ENCODE data around the gene ZNF77.

GRCh38 chr19:2438283-2438629, 10.9 kb upstream of the TIMM13 start:
- PRO-cap, result no peak

DNA sequence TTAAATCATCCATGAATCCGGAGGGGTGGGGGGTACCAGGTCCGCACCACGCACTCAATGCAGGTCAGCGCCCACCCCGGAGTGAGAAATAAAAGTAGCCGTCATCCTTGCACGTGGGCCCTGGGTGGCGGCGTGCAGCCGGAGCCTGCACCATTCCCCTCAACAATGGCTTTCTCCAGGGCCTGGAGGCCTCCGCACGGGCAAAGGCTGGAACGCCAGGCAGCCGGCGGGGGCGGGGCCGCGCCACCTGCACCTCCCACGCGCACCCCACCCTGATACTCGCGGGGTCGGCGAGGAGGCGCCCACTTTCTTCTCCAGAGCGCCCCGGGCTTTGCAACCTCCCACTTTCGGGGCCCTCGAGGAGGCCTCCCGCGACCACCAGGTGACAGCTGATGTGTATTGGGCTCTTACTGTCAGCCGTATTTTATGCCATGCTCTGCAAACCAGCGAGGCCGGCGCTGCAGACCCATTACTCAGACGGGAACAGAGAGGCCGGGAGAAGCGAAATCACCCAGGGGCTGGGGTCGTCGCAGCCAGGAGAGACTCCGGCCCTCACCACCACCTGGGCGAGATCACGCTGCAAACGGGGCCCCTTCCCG, 714 bp upstream of the GADD45B start:
- PRO-cap, result no peak

DNA sequence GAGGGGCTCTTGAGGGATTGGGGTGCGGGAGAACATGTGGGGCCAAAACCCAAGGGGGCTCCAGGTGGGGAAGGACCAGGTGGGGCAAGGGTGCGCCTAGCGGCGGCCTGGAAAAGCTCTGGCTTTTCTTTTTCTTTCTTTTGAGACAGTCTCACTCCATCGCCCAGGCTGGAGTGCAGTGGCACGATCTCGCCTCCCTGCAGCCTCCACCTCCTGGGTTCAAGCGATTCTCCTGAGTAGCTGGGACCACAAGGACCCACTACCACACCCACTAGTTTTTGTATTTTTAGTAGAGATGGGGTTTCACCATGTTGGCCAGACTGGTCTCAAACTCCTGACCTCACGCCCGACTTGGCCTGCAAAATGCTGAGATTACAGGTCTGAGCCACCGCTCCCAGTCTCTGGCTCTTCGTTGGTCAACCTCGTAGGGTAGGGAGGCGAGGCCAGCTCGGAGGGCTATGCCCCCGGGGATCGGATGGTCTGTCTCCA, 3.7 kb downstream of the GADD45B start:
- PRO-cap, result no peak

DNA sequence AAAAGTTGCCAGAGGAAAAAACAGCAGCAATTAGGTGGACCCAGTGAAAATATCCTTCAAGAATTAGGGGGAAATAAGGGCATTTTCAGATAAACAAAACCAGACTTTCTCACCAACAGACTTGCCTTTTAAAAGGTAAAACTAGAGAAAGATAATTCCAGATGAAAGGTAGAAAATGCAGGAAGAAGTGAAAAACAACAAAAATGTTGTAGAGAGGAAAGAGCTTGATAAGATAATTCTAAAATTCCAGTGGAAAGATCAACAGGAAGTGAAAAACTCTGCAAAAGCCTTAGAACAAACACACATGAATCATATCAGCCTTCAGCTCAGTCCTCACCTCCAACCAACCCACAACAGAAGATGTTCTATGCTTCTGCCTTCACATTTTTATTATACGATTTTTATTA, 57.7 kb downstream of the GADD45B start:
- PRO-cap, result no peak

DNA sequence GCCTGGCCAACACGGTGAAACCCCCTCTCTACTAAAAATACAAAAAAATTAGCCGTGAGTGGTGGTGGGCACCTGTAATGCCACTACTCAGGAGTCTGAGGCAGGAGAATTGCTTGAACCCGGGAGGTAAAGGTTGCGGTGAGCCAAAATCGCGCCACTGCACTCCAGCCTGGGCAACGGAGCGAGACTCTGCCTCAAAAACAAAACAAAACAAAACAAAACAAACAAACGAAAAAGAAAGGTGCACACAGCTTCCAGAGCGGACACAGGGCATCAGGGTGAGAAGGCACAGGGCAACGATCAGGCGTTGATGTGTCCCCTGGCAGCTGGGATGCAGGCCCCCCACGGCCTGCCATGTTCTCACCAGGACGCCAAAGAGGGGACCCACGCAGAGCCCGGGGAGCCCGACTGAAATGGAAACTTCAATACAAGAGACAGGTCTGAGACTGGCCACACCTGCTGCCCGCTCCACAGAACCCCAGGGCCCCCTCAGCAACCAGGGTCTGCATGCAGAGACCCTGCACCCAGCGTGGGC, 69.9 kb downstream of the GADD45B start:
- PRO-cap, result no peak

- PRO-cap, result unidirectional peak, minus-strand start at chr19:2611258; unidirectional peak, minus-strand start at chr19:2611311
These were observed 91.6 kb downstream of the GNG7 start for GRCh38 chr19:2610777-2611494.

- PRO-cap, result bidirectional peak, plus-strand start at chr19:2616988, minus-strand start at chr19:2616899
These were observed 85.9 kb downstream of the GNG7 start for GRCh38 chr19:2616555-2617107.

- PRO-cap, result no peak
These were observed 73.0 kb downstream of the GNG7 start for GRCh38 chr19:2629062-2630395.

GRCh38 chr19:2700616-2701039, 1.9 kb downstream of the GNG7 start:
- PRO-cap, result no peak

GRCh38 chr19:2757107-2757506, 17.3 kb upstream of the SLC39A3 start:
- PRO-cap, result no peak

- PRO-cap, result bidirectional peak, plus-strand start at chr19:2945181, minus-strand start at chr19:2944919
These were observed at the start of gene ZNF77 for GRCh38 chr19:2944254-2945078. TSS of gene ZNF77 (minus strand) at chr19:2944971.

- PRO-cap, result no peak
These were observed 3.0 kb upstream of the TLE6 start for GRCh38 chr19:2974265-2974913.

DNA sequence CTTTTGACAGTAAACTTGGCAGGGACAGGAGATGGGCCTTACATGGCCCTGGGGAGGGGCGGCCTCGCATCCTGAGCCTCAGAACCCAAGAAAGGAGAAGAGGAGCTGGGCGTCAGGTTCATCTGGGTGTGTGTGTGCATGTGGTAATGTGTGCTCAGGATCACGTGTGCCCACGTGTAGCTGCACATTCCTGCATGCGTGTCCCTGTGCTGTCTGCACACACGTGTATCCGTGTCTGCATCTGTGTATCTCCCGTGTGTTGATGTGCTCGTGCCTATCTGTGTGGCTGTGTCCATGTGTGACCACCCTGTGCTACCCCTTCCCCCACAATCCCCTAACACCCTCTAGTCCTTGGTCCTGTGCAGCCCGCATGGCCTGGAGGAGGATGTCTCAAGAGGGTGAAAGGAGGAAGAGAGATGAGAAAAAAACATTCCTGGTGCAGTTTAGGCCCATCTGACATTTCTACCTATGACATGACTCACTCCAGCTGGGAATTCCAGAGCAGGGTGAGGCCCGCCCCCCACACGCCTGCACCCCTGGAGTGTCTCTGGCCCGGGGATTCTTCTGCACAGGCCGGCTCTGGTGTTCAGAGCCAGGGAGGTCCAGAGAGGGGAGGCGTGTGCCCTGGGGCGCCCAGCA, 7.2 kb downstream of the TLE5 start:
- PRO-cap, result no peak

GRCh38 chr19:3061688-3062080, 611 bp downstream of the TLE5 start:
- PRO-cap, result no peak

GRCh38 chr19:3097320-3098033, 3.3 kb downstream of the GNA11 start:
- PRO-cap, result no peak

DNA sequence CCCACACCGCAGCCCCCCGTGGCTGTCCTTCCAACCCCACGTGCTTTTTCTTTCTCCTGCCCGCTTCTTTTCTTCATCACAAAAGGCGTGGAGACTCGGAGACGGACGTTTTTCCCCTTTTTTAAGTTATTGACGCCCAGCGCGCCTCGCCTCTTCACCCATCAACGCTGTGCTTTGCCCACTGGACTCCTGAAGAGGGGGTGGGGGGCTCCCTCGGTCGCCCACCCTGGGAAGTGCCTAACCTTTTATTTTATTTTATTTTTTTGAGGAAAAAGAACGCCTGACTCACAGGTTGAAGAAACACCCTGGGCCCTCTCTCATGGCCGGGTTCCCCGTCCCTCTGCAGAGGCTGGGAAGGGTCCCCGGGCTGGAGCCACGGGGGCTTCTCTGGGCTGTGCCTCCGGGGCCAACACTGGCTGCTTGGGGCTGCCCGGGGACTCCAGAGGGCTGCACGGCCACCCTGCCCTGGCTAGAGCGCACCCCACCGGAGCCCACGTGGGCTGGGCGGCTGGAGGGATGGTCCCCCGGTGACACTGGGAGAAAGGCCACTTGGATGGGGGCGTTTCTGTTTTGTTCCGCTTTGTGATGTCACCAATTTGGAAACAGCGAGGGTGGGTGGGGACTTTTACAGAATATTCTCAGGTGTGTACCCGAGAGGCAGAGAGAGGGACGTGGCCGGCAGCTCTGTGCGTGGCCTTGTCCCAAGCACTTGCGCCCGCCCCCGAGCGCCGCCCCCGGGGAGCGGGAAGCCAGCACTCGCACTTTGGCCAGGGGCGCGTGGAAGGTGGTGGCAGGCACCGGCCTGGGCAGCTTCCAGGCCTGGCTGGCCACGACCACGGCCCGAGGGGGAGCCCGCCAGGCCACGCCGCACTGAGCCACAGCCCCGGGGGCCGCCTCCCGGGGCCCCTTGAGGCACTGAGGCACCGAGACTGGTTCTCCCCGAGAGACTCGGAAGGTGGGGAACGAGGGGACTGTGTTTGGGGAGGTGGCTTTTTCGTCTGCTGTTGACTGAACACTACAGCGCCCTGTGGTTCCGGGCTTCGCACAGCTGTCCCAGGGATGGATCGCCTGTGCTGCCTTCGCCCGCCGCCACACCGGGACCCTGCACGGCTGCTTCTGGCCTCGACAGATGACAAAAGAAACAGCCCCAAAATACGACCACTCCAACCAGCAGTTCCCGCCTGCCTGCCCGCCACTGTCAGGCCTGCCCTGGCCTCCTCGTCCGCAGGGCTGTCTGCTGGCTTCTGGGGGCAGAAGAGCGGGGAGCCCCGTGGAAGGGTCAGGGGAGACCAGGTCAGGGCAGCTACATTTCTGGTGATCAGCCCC, 13.8 kb upstream of the GNA15 start:
- PRO-cap, result no peak

DNA sequence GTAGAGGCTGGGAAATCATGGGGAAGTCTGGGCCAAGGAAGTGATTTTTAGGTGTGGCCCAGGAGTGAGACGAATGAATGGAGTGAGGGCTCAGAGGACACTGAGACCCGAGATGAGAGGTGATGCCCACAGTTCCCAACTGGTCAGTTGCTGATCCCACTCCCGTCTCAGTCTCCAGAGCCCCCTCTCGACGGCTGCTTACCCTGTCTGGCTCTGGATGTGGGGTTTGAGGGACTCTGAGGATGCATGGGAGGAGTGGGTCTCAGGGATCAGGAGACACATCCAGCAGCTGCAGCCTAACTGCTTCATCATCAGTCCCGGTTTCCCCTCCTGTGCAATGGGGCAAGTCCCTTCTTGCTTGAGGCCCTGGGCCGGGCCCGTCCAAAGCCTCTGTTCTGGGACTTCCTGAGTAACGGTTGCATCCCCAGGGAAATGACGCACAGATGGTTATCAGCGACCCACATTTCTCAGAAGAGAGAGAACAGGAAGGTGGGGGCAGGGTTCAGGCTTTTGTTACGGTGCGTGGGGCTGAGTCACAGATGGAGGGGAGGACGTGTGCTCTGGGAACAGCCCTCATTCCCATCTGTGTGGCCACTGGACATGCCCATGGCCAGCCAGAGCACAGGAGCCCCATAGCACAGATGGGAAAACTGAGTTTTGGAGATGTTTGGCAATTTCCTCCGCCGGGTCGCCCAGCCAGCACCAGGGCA, 19.1 kb downstream of the GNA15 start:
- PRO-cap, result bidirectional peak, plus-strand start at position 538 of the sequence, minus-strand start at position 324 of the sequence

DNA sequence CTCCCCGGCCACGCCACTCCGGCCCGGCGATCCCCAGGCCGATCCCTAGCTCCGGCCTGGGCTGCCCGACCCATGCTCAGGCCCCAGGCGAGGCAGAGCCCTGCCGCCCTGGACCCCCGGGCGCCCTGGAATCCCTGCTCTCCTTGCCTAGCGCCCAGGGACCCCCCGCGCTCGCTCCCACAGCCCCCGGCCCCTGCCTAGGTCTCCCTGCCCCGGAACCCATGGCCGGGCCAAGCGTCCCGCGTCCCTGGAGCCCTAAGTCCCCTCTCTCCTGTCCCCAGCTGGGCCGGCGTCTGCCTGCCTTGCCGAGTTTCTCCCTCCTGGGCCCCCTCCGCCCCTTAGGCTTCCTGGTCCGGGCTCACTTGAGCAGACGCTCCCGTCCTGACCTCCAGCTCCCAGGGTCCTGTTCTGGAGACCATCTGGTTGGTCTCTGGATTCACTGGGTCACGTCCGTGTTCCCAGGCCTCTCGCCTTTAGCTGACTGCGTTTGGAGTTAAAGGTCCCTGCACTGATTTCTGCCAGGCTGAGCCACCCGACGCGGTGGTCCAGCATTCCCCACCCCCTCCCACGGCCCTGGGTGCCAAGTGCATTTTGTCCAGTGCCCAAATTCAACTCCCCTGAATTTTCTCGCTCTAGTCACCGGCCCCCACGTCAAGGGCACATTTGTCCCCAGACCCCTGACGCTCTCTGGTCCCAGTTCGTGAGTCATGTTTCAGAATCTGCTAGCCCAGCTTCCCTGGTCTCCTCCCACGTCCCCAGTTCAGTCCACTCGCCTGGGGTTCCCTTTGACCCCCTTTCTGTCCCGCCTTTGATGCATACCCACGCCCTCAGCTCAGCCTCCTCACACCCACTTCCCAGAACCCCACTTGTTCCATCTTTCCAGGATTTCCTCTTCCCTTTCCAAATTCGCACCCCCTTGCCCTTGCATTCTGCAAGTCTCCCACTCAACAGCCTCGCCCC, 801 bp downstream of the NCLN start:
- PRO-cap, result unidirectional peak, minus-strand start at position 689 of the sequence

DNA sequence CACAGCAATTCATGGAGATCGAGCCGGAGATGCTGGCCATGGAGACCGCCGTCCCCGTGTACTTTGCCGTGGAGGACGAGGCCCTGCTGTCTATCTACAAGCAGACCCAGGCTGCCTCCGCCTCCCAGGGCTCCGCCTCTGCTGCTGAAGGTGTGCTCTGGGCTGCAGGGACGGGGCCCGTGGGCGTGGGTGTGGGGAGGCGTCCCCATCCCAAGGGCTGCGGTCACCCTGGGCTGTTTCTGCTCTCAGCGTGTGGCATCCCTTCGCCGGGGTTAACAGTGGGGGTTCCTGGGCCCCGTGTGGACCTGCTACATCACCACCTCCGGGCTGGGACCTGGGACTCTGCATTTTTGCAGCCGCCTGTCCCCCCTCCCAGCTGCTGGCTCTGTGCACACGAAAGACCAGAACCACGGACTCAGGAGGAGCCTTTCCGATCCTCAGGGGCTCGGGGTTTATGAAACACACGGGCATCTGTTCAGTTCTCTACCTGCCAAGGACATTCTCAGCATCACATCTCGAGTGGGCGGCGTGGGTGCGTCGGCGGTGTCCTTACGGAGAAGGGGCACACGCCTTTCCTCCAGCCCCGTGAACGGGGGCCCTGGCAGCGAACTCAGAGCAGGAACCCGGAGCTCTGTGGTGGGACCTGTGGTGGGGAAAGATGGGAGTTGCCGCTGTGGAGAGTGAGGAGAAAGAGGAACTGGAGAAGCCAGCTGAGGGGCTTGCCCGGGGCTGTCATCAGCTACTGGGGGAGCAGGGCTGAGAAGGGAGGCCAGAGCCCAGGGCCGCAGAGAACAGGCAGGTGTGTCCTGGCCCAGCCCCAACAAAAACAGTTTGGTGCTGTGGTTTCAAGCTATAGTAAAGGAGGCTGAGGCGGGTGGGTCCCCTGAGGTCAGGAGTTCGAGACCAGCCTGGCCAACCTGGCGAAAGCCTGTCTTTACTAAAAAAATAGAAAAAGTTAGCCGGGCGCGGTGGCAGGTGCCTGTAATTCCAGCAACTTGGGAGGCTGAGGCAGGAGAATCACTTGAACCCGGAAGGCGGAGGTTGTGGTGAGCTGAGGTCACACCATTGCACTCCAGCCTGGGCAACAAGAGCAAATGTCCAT, 7.9 kb downstream of the NCLN start:
- PRO-cap, result no peak

- PRO-cap, result no peak
These were observed 22.3 kb upstream of the NFIC start for GRCh38 chr19:3343882-3344649.

All from vermiform appendix (tissue), 1 donor.